ENCODE measurements around the gene PRSS35.

DNA sequence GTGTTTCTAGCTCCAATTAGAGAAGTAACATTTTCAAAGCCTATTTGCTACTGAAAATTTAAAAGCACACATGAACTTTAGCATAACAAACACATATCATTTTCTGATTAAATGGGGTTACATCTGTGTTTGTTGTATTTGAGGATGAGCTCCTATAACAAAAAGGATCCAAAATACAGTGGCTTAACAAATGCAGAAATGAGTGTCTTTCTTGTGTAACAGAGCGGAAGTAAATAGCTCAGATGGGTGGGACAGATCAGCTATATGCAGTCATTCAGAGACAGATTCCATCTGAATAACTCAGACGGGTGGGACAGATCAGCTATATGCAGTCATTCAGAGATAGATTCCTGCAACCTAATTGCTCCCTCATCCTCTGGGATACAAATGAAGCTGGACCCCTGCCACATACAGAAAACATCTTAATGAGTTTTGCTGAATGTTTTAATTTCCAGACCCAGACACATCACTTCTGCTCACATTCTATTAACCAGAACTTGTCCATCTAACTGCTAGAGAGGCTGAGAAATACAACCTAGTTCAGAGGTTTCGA lies 332.3 kb downstream of the BCKDHB start:
- PRO-cap = no peak

- PRO-cap = no peak
These were observed 138.9 kb downstream of the TENT5A start for GRCh38 chr6:81613457-81614149.

GRCh38 chr6:81753596-81754362 lies 1.3 kb upstream of the TENT5A start:
- PRO-cap = bidirectional peak, plus-strand start at chr6:81753978, minus-strand start at chr6:81753930

- PRO-cap = no peak
These were observed 1.9 kb upstream of the TENT5A start for GRCh38 chr6:81754363-81754713.

GRCh38 chr6:81831169-81831746 lies 78.8 kb upstream of the TENT5A start:
- PRO-cap = no peak

DNA sequence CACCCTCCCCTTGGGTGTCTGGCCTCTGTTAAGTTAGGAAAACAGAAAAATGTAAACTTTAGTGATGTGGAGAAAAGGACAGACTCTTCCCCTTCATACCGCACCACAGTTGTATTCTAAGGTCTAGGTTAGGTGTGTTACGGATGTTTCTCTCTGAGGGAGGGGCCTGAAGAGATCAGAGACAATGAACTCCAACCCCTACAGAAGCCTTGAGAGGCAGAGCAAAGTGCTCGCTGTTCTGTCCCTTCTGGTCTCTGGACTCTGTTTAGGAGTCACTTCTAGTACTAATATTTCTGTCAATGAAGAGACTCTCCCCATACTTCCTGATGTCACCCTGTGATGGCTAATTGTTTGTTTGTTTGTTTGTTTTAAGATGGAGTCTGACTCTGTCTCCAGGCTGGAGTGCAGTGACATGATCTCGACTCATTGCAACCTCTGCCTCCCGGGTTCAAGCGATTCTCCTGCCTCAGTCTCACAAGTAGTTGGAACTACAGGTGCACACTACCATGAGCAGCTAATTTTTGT lies 181.8 kb upstream of the TENT5A start:
- PRO-cap = no peak

DNA sequence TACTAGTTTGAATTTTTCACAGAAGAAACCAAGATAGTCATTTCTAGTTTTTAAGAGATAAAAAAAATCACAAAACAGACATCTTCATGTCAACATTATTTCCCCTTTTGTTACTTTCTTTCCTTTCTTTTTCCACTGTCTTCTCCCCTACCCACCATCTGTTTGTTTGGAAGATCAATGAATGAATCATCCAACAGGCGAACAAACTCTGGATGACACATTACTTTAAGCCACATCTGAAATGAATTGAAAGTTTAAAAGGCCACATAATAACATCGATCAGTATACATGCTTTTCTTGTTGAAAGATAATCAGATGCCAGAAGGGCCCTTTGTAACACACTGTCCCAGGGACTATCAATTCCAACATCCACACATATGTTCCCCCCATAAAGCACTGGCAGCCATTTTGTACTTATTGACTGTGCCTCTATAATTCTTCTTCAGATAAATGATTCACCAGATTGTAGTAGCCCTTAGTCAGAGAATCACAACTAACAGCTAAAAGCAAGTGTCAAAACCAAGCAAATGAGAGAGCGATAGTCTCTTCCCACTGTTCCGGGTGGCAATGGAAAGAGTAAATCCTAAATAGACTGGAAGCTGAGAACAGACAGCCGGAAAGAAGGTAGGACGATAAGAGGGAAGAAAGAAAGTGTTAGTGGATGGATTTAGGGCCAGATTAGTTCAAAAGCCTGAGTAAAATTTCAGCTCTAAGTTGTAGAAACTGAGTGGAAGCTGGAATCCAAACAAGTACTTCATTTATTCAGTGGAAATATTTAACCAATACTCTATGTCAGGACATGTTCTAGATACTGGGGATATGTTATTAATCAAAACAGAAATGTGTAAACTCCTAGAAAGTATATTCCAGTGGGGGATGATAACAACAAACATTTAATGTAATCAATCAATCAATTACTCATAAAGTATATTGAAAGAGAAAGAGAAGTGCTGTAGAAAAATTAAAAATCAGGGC lies 185.0 kb upstream of the TENT5A start:
- PRO-cap = no peak

DNA sequence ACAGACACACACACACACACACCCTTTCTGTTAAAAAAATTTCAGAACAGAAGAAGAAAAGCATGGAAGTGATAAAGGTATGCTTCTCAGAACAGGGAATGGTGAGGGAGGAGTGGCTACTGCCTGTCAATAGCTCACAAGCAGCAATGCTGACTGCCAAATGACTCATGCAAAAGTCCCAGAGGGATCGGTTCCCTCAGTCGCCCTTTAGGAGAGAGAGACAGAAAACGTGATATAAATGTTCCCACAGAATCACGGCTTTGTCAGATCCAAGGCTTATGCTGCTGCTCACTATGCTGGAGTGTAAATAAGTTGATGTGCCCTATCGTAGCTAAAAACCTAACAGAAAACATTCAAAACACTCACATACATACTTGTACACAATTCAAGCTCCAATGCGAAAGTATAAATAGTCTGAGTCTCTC lies 102.6 kb downstream of the IBTK start:
- PRO-cap = unidirectional peak, plus-strand start at position 266 of the sequence

GRCh38 chr6:82170014-82170912 lies 77.3 kb downstream of the IBTK start:
- PRO-cap = no peak

- PRO-cap = no peak
These were observed 61.2 kb downstream of the IBTK start for GRCh38 chr6:82186147-82186918.

GRCh38 chr6:82364991-82366148 lies 1.8 kb downstream of the TPBG start:
- PRO-cap = unidirectional peak, minus-strand start at chr6:82365186

- PRO-cap = no peak
These were observed 347.9 kb downstream of the TPBG start for GRCh38 chr6:82711442-82711963.

GRCh38 chr6:83512171-83512901 lies at the start of gene PRSS35:
Gene PRSS35, plus strand, starts transcription at chr6:83512534.
- PRO-cap = unidirectional peak, plus-strand start at chr6:83512536

DNA sequence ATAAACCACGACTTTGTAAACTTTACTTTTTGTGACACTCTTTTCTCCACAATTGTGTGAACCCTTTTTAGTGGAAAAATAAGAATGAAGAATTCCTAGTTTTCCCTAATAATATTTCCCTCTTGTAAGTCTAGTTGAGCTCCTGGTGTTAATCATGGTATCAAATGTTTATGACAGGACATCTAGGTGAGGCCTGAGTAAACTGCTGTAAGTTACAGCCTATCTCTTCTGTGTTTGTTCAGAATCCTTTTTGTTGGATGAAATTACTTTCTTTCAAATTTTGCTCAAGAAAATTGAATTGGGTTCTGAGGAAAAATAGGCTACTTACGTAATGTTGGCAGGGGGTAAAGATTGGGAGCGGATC lies 2.3 kb downstream of the NT5E start:
- PRO-cap = no peak

- PRO-cap = no peak
These were observed 42.4 kb downstream of the SNX14 start for GRCh38 chr6:85551306-85551688.

DNA sequence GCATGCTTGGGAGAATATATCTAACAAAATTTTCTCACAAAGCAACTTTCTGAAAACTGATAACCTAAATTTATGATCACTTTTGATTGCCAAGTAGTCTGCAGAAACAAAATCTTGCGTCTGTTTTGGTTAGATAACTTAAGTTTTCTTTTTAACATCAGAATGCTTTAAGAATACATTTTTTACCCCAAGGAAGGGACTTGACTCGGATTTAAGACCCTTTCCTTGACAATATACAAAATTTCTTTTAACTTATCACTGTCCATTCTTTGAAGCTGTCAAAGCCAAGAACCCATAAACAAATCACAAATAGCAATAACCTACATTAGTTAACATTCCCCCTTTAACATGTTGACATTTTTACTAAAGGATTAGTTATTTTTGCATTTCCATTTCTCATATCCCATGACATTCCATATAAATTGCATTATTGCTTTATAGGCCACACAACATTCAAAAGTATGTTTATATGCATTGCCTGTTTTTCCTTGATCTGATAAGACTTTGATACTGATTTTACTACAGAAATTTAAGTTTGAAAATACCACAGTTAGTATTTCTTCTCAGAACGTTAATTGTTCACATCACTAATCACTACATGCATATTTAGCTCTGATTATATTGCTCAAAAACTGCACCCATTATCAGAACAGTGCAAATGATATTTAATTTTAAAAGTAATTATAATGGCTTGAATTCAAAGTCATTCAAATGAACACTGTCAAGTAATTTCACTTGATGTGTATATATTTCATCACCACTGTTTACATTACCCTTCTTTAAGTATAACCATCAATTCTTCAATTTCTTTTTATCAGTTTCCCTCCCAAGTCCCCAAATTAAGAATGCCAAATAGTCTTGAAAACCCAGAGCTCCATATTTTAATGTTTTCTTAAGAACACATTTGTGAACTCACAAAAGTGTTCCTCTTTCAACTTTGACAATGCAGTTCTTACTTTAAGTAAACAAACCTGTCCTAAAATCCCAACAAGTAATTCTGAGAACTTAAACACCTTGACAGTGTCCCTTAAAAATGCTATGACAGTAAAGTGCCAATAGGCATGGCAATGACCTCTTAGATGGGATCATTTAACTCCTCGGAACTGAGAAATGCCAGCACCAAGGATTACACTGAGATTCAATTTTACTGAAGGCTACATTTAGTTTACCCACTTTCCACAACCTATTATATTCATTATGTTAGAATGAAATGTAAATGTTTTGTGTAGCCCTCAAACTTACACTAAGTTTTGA lies 16.4 kb upstream of the SNX14 start:
- PRO-cap = no peak

DNA sequence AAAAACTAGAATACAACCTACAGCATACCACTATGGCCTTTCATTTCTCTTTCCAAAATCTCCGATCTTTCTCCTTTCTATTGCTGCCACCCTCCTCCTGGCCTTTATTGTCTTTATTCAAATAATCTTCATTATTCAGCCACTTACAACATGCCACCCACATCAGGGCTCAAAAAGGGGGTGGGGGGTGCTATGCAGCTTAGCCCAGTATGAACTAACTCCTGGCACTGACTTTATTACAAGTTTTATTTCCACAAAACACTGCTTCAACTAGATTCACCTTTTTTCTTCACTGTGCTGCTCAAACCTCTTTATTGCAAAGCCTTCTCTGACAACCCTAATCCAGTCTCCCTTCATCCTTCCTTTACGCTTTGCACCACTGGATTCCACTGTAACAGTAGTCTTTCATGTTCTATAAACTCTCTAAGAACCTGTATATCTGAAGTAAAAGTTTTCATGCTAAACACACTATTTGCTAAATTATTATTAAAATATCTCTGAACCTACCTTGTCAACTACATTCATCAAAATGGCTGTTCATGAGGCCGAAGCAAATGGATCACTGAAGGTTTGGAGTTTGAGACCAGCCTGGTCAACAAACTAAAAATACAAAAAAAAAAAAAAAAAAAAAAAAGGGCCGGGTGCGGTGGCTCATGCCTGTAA lies 13.6 kb downstream of the SYNCRIP start:
- PRO-cap = no peak

- PRO-cap = no peak
These were observed 57.9 kb downstream of the ZNF292 start for GRCh38 chr6:87212988-87213889.

GRCh38 chr6:88167406-88167834 lies 1.3 kb upstream of the CNR1 start:
- PRO-cap = no peak

DNA sequence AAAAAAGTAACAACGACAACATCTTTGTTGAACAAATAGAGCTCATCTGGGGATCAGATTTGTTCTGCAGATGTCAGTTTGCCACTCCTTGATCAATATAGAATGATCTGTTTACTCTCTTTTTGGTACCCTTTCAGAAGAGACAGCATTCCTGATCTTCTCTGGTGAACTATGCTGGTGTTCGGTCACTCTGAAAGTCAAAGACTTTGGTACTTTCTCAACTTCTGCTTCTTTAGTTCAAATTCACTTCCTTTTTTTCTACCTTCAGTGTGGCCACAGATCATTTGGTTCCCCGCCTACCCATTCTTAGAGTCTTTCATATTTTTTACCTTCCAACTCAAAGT lies 11.6 kb upstream of the CNR1 start:
- PRO-cap = no peak